Peripheral blood mononuclear cell (primary cell): ENCODE measurements around a stretch of chr7.

DNA sequence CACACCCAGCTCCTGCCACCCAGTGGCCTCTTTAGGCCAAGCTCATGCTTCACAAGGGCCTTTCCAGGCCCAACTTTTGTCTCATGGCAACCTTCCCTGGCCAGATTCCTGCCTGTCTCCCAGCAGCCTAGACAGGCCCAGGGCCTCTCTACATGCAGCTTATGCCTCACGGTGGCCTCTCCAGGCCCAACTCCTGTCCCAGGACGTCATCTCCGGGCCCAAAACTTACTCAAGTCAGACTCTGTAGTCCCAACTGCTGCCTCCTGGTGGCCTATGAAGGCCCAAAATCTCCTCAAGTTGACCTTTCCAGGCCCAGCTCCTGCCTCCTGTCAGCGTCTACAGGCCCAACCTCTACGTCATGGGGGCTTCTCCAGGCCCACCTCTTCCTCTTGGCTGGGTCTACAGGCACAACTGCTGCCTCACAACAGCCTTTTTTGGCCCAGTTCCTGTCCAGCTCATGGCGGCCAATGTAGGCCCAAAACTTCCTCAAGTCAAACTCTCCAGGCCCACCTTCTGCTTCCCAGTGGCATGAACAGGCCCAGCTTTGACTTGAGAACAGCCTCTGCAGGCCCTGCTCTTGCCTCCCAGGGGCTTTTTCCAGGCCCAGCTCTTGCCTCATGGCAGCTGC lies 20.4 kb upstream of the GARIN1A start:
- PRO-cap, 8 experiments: no peak in any of the 8 experiments

- PRO-cap, 8 experiments: no peak in any of the 8 experiments
Measured at GRCh38 chr7:128655871-128656306, 16.2 kb upstream of the GARIN1A start.

- PRO-cap, 8 experiments: no peak in any of the 8 experiments
Measured at GRCh38 chr7:128743297-128743874, 4.2 kb downstream of the CALU start.

DNA sequence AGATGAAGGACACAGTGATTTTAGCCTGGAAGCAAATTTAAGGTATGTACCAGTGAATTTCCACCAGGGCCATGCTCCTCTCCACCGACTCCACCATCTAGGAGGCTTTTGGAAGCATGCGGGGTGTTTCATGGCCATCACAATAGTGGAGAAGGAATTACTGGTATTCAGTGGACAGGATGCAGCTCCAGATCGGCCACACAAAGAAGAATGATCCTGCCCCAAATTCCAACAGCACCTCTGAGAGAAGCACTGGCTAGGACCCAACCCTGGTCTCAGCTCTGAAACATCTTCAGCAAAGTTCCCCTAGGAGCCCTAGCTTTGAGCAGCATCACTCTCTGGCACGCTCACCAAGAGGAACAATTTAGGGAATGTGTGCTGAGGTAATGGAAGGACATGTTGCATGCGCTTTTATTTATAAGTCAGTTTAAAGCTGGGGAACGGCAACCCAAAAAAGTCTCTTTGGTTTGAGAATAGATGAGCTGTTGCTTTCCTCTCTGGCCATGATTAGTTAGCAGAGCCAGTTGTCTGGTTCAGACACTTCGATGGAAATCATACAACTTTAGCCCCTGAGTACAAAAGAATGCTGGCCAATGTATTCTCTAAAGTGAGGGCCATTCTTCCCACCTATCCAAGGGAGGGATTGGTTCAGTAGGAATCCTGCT lies 5.6 kb upstream of the OPN1SW start:
- PRO-cap, 8 experiments: no peak in any of the 8 experiments

DNA sequence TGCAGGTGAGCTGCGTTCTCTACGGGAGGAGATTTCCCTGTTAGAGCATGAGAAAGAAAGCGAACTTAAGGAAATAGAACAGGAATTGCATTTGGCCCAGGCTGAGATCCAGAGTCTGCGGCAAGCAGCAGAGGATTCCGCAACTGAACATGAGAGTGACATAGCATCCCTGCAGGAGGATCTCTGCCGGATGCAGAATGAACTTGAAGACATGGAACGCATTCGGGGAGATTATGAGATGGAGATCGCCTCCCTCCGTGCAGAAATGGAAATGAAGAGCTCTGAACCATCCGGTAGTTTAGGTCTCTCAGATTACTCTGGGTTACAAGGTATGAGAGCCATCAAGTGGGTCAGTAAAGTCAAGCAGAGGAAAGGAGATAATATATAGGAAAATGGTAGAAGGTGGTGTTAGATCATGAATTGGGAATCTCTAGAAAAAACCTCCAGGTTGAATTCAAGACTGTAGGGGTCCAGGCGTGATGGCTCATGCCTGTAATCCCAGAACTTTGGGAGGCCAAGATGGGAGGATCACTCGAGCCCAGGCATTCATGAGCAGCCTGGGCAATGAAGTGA lies 9.5 kb downstream of the CCDC136 start:
- PRO-cap, 8 experiments: no peak in any of the 8 experiments

- PRO-cap, 8 experiments: no peak in any of the 8 experiments
Measured at GRCh38 chr7:128815245-128815875, 14.8 kb upstream of the FLNC start.

- PRO-cap, 8 experiments: no peak in any of the 8 experiments
Measured at GRCh38 chr7:128833635-128834362, 3.6 kb downstream of the FLNC start.

- PRO-cap, 8 experiments: no peak in any of the 8 experiments
Measured at GRCh38 chr7:128858266-128859457, 4.0 kb upstream of the ATP6V1F start.

GRCh38 chr7:128867263-128867718 lies 1.2 kb downstream of the ATP6V1FNB start:
- PRO-cap, 8 experiments: peak in 3 of 8 experiments; most common plus-strand start chr7:128867390 (in 1)

DNA sequence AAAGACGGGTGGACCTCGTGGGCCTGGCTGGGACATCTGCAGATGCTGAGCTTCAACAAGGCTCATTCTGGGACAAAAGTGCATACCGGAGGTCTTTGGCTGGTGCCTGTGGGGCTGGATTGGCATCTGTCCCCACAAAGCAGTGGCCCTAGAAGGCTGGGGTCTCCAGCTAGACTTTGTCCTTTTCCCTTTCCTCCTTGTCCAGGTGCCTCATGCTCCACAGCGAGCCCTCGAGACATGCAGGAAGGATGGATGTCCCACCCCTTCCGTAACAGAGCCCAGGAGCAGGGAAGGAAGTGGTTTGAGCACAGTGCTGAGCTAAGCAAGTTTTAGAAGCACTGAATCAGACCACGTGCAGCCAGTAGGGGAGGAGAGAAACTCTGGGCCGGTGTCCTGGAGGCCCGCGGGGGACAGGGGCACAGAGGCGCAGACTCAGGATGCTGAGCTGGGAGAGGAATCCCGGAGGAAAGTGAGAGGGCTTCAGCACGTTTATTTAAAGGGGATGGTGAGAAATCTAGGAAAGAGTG lies 4.6 kb upstream of the IRF5 start:
- PRO-cap, 8 experiments: peak in 1 of 8 experiments; most common plus-strand start position 361 of the sequence (in 1)

GRCh38 chr7:128948919-128950125 lies 11.6 kb downstream of the IRF5 start:
- PRO-cap, 8 experiments: no peak in any of the 8 experiments

GRCh38 chr7:129137184-129137734 lies 7.2 kb upstream of the TSPAN33 start:
- PRO-cap, 8 experiments: no peak in any of the 8 experiments

- PRO-cap, 8 experiments: peak in 8 of 8 experiments; most common plus-strand start chr7:129225464 (in 2); most common minus-strand start chr7:129225433 (in 5)
Measured at GRCh38 chr7:129225360-129226288, 794 bp downstream of the AHCYL2 start.

GRCh38 chr7:129258392-129259320 lies 33.8 kb downstream of the AHCYL2 start:
- PRO-cap, 8 experiments: no peak in any of the 8 experiments

DNA sequence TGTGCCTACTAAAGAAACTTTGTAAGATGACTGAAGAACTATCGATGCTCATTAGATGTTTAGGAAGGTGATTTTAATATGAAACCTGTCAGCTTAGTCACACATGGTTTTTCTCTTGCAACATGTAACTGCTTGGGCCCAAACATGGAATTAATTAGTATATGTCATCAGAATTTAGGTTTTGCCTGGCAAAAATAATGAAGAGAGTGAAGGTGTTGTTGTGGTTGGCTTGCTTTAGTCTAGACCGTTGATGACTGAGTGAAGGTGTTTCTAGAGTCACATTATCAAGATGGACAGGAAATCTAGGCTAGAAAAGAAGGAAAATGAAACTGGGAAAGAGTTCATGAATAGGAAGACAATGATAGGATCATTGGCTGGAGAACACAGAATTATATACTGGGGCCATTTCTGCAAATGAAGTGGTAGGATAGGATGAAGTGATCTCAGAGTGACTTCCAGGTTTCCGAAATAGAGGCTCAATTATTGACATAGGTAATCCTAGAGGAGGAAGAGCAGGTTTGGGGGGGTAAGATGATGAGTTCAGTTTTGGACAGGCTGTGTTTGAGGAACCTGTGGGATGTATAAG lies 88.8 kb upstream of the STRIP2 start:
- PRO-cap, 8 experiments: no peak in any of the 8 experiments

DNA sequence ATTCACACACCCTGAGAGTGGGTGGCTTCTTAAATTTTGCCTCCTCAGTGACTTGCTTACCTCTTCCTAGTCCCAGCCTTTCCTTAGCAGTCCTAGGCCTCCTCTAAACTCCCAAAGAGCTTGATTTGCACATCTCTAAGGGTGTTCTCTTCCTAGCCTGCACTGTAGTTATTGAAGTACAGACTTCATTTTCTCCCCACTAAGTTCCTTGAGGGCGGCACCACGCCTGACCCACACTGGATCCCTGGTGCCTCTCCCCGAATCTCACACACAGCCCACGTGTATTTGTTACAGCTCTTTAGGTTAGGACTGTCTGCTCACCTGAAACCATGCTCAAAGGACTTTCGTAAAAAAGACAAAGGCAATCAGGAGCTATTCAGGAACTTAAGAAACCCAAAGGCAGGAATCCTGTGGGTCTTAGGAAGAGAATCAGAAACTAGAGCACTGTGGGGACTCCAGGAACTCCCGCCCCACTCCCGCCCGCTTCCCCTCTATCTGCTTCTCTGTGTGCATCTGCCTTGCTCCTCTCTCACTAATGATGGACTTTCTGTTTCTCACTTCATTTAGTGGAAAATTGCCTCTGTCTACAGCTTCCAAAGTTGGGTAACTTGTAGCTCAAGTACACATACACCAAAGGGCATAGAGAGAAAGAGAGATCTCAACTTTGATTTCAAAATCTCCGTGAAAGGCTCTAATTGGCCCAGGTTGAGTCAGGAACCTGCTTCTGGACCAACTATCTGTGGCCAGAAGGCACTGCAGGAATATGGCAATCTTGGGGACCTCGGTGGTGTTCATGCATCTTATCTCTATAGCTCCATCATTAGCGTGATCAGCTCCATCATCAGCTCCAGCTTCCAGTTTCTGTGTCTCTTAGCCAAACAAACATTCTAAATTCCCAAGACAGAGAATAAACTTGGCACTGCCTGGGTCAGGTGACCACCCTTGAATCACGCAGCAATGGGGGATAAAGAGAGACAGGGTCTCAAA lies 5.9 kb upstream of the NRF1 start:
- PRO-cap, 8 experiments: no peak in any of the 8 experiments

DNA sequence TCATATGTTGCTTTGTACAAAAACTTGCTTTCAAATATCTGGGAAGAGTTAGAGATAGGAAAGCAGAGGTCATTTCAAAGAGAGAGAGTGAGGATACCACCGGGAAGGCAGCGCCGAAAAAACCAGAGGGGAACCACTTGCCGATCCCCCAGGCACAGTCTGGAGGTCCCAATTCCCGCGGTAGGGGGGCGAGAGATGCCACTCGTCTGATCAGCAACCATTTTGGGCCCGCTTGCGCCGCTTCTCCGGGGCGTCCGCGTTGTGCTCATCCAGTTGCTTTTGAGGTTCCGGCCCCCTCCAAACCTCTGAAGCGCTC lies 341 bp upstream of the NRF1 start:
- PRO-cap, 8 experiments: no peak in any of the 8 experiments

- PRO-cap, 8 experiments: peak in 1 of 8 experiments; most common plus-strand start chr7:129612839 (in 1); most common minus-strand start chr7:129612846 (in 1)
Measured at GRCh38 chr7:129612721-129613513, 1.4 kb downstream of the NRF1 start.

DNA sequence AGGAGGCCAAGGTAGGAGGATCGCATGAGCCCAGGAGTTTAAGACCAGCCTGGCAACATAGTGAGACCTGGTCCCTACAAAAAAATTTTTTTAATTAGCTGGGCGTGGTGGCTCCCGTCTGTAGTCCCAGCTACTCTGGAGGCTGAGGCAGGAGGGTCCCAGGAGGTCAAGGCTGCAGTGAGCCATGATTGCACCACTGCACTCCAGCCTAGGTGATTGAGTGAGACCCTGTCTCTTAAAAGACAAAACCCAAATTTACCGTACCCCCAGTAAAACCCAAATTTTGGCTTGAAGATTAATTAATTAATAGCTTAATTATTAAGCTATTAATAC lies 28.7 kb downstream of the NRF1 start:
- PRO-cap, 8 experiments: peak in 4 of 8 experiments; most common plus-strand start position 136 of the sequence (in 4)

GRCh38 chr7:129770347-129770915 lies 158.9 kb downstream of the NRF1 start:
- PRO-cap, 8 experiments: no peak in any of the 8 experiments